Aortic smooth muscle cell (primary cell): ENCODE results near the gene THSD8.

- RRBS, result no CpG with 5 or more reads among the region's 6 CpGs
These were observed 7.1 kb downstream of the BEST2 start for GRCh38 chr19:12758613-12759096.

DNA sequence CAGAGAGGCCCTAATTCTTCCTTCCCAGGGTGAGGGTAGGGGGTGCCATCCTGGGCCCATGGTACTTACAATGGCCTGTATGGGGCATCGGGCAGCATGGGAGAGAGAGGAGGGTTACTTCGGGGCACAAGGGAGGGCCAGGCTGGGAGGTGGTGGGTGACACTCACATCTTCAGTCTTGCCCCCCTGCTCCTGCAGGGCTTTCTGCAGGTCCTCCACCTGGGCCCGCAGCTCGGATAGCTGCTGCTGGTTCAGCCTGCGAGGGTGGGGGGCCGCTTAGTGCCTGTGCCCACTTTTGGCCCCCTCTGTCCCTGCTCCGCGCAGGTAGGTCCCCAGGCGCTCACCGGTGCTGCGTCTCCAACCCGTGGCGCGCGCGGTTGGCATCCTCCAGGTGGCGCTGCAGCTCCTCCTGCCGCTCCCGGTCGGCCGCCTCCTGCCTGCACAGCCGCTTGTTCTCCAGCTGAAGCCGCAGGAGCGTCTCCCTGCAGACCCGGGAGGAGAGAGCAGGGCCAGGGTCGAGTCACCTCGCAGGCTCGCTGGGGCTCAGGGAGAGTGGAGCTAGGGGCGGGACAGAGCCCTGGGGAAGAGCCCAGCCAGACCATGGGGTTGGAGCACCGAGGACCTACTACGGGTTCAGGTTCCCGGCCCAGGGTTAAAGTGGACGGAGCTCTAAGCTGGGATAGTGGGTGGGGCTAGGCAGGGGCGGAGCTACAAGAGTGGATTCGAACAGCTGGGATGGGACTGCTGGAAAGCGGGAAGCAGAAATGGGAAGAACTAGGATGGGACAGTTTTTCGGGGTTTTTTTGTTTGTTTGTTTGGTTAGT lies 9.4 kb downstream of the HOOK2 start:
- RRBS, result 28% methylated on average over 16 of the region's 37 CpGs

DNA sequence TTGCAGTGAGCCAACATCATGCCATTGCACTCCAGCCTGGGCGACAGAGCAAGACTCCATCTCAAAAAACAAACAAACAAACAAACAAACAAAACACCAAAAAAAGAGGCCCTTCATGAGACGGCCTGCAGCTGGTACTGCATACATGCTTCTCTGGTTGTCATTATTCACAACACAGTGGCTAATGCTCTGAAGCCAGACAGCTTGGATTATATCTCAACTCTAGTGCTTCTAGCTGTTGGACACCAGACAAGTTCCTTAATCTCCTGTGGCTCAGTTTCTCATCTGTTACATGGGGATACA lies 3.3 kb upstream of the JUNB start:
- RRBS, result no CpG with 5 or more reads among the region's 2 CpGs

GRCh38 chr19:12801495-12802674 lies at the start of gene THSD8:
Gene THSD8 (plus strand): TSS chr19:12802069.
- RRBS, result 1% methylated on average over 31 of the region's 88 CpGs

DNA sequence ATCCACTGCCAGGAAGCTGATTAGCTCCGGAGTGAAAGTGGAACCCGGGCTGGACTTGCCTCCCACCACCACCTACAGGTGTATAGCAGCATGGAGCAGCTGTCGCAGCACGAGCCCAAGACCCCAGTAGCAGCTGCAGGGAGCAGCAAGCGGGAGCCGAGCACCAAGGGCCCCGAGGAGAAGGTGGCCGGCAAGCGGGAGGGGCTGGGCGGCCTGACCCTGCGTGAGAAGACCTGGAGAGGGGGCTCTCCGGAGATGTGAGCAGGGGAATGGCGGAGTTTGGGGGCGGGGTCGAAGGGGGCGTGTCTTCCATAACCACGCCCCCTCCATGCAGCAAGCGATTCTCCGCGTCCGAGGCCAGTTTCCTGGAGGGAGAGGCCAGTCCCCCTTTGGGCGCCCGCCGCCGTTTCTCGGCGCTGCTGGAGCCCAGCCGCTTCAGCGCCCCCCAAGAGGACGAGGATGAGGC lies 13.8 kb downstream of the DNASE2 start:
- RRBS, result 7% methylated on average over 5 of the region's 30 CpGs

DNA sequence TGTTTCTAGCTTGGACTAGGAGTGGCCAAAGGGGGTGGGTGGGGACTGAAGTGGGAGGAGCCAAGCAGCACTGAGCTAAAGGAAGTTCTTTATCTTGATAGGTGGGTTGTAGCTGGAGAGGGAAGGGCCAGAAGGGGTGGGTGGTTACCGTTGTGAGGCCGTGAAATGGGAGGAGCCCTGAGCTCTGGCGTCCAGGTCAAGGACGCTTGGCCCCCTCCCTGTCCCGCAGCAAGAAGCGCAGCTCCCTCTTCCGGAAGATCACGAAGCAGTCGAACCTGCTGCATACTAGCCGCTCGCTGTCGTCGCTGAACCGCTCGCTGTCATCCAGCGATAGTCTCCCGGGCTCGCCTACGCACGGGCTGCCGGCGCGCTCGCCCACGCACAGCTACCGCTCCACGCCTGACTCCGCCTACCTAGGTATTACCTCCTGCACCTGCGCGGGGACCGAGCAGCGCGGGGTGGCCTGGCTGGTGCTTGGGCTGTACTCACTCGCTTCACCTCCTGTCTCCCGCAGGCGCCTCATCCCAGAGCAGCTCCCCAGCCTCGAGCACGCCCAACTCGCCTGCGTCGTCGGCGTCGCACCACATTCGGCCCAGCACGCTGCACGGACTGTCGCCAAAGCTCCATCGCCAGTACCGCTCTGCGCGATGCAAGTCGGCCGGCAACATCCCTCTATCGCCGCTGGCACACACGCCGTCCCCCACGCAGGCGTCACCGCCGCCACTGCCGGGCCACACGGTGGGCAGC lies 8.0 kb downstream of the DNASE2 start:
- RRBS, result 39% methylated on average over 18 of the region's 64 CpGs

DNA sequence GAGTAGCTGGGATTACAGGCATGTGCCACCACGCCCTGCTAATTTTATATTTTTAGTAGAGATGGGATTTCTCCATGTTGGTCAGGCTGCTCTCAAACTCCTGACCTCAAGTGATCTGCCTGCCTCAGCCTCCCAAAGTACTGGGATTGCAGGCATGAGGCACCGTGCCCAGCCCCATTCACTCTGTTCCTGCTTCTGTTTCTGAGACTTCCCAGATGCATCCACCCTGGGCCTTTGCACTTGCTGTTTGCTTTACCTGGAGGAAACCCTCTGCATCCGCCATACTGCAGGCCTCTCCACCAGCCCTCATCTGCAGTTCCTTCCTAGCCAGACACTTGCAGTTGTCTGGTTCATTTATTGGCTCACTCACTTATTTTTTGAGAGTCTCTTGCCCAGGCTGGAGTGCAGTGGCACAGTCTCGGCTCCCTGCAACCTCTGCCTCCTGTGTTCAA lies 5.4 kb downstream of the GADD45GIP1 start:
- RRBS, result no CpG with 5 or more reads among the region's 4 CpGs

GRCh38 chr19:12952848-12953897 lies 3.9 kb downstream of the GADD45GIP1 start:
- RRBS, result 10% methylated on average over 3 of the region's 17 CpGs

GRCh38 chr19:13001248-13002454 lies 6.4 kb downstream of the NFIX start:
- RRBS, result 33% methylated on average over 11 of the region's 68 CpGs

DNA sequence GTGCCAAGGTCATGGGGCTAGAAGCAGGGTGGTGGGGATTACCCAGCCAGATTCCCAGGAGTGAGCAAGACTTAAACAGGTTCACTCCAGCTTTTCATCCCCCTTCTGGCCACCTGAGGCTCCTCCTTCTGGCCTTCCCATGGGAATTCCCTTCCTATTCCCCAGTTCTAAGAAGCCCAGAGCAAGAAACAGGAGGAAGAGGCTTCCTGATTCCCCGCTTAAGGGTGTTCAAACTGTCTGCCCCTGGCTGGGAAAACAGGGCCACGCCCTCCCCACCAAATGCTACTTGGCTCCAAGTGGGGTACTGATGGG lies 14.1 kb downstream of the NFIX start:
- RRBS, result no CpG with 5 or more reads among the region's 2 CpGs

- RRBS, result 6% methylated on average over 4 of the region's 31 CpGs
These were observed 22.9 kb downstream of the NFIX start for GRCh38 chr19:13017637-13019019.

DNA sequence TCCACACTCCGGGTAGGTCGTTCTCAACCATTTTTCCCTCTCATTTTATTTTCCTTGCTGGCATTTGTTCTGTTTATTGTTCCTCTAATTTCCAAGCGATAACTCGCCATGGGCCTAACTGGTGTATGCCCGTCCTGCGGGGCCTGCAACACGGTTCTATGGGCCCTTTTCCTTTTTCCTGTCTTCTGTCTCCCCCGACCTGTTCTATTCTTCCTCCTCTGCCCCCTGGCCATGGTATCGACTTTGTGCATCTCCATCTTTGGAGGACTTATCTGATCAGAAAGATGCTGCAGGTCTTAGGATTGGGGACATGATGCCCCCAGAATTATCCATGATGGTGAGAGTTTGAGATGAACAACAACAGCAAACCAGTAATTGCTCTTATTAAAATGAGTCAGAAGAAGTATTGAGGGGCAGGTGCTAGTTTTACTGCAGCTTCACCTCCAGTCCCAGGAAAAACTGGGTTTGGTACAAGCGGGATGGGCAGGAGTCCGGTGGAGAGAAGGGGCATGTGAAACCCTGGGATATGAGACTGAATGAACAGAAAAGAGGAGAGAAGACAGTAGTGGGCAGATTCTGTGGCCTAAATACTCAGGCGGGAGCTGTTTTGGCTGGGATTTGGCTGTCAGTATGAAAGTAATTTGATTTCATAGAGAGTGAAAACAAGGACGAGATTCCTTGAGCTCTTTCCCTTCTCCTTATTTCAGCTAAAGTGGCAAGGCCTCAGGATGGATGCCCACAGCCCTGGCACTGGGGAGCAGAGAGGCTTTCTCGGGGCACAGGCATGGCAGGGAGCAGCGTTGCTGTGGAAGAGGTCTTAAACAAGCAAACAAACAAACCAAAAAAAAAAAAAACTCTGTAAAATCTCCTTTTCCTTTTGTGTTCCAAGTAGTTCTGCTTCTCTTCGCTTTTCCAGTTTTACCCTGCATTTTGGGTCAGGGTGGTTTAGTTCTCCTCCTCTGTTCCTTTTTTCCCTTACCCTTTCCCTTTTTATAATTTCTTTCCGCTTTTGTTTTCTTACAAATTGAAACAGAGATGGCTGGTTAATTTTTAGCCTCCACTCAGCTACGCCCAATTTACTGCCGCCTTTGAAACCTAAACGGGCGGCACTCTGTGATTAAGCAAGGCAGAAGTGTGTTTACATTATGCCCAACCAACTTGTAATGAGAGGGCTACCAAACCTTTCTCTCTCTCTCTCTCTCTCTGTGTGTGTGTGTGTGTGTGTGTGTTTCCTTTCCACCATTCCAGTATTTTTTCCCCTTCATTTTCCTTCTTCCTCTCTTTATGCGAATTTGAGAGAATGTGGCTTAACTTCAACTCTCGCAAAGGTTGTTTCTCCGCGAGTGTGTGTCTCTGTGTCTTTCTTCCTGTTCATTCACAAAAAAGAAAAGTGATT lies 30.8 kb downstream of the NFIX start:
- RRBS, result 4% methylated on average over 1 of the region's 25 CpGs

GRCh38 chr19:13053709-13054395 lies 48.8 kb downstream of the LYL1 start:
- RRBS, result no CpG with 5 or more reads among the region's 12 CpGs

GRCh38 chr19:13057096-13057559 lies 45.5 kb downstream of the LYL1 start:
- RRBS, result 17% methylated on average over 3 of the region's 16 CpGs

DNA sequence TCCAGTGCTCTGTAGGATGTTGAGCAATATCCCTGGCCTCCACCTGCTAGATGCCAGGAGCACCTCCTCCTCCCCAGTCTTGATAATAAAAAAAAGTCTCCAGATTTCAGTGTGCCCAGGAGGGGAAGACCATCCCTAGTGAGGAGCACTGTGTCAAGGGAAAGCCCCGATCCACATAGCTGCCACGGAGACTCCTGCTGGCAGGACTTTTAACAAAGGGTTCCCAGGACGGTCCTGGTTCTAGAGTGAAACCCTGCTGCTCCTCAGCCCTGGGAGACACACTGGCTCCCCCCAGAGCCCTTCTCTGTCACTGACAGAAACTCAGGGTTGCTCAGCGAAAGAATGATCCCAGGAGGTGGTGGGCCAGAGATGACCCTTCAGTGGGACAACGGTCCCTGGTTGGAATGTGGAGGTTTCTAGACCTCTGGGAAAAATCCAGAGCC lies 20.3 kb downstream of the LYL1 start:
- RRBS, result no CpG with 5 or more reads among the region's 5 CpGs

DNA sequence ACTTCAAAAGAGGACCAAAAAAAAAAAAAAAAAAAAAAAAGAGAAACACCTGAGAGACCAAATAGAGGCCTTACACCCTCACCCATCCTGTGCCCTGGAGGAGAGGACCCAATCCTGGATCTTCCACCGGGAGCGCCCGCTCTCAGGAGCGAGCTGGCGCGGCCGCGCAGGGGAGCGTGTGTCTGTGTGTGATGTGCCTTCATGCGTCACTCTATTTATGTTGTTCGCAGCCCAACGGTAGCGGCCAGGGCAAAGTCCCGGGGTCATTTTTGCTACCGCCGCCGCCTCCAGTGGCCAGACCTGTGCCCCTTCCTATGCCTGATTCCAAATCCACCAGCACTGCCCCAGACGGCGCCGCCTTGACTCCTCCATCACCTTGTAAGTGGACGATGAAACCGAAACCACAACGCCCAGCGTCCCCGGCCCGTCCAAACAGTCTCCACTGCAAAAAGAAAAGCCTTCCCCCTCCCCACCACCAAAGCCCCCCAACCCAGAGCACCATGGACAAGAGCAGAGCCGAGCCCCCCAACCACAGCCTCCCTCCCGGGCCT lies 14.8 kb downstream of the LYL1 start:
- RRBS, result 65% methylated on average over 1 of the region's 28 CpGs

- RRBS, result 83% methylated on average over 6 of the region's 32 CpGs
These were observed 6.4 kb downstream of the LYL1 start for GRCh38 chr19:13096078-13096772.

GRCh38 chr19:13103547-13104119 lies 975 bp upstream of the LYL1 start:
- RRBS, result no CpG with 5 or more reads among the region's 8 CpGs

GRCh38 chr19:13139159-13140358 lies 10.6 kb downstream of the STX10 start:
- RRBS, result no CpG with 5 or more reads among the region's 18 CpGs

DNA sequence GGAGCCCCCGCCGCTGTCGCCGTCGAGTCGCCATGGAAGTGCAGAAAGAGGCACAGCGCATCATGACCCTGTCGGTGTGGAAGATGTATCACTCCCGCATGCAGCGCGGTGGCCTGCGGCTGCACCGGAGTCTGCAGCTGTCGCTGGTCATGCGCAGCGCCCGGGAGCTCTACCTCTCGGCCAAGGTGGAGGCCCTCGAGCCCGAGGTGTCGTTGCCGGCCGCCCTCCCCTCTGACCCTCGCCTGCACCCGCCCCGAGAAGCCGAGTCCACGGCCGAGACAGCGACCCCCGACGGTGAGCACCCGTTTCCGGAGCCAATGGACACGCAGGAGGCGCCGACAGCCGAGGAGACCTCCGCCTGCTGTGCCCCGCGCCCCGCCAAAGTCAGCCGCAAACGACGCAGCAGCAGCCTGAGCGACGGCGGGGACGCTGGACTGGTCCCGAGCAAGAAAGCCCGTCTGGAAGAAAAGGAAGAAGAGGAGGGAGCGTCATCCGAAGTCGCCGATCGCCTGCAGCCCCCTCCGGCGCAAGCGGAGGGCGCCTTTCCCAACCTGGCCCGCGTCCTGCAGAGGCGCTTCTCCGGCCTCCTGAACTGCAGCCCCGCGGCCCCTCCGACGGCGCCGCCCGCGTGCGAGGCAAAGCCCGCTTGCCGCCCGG lies 3.1 kb downstream of the IER2 start:
- RRBS, result 1% methylated on average over 32 of the region's 76 CpGs